H7 (cell line): ENCODE measurements around the genes GOLM1 and GAS1.

DNA sequence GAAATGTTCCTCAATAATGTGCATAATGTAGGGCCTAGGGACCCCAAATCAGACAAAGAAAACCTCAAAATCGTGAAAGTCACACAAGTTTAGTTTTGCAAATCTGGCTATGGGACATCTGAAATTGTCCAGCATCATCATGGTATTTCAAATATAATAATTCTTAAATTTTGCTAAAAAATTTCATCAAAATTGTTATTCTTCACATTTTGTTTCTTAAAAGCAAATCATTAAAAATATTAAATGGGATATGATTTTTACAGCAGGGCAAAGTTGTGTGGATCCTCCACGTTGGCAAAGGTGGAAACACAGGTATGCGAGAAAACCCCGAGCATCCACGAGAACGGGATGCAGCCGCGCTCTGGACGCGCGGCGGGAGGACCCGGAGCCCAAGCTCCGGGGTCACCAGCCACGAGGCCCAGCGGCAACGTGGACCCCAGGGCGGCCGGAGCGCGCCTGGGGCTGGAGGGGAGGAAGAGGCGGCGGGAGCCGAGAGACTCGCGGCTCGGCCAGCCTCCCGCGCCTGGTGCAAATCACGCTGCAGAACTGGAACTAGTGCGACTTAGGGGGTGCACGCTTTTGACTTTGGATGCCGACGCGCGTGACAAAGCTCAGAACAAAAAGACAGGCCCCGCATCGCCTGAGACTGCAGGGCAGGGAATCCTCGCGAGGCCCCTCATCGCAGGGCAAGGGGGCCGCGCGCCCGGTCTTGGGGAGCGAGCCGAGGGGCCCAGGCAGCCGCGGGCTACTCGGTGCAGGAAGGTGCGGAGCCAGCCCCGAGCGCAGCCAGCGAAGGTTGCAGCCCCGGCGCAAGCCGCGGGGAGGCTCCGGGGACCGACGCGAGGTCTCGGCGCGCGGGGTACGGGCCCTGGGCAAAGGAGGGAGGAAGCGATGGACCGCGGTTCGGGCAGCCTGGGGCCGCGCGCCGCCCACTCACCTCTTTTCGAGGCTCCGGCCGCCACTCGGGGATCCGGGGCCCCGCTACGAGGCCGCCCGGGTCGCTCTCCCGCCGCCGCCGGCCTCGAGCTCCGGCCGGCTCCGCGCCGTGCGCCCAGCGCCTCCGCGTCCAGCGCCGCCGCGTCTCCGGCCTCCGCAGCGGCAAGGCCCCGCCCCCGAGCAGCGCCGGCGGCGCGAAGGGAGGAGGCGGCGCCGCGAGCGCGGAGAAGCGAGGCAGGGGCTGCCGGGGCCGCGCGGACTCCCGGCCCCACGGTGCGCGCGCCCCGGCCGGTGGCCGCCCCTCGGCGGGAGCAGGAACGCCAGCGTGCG is at the start of gene GOLM1:
GOLM1 (minus strand) TSS at position 1,085 of the 1,266 bp plus-strand sequence.
- RAMPAGE, long total RNA = no peak

DNA sequence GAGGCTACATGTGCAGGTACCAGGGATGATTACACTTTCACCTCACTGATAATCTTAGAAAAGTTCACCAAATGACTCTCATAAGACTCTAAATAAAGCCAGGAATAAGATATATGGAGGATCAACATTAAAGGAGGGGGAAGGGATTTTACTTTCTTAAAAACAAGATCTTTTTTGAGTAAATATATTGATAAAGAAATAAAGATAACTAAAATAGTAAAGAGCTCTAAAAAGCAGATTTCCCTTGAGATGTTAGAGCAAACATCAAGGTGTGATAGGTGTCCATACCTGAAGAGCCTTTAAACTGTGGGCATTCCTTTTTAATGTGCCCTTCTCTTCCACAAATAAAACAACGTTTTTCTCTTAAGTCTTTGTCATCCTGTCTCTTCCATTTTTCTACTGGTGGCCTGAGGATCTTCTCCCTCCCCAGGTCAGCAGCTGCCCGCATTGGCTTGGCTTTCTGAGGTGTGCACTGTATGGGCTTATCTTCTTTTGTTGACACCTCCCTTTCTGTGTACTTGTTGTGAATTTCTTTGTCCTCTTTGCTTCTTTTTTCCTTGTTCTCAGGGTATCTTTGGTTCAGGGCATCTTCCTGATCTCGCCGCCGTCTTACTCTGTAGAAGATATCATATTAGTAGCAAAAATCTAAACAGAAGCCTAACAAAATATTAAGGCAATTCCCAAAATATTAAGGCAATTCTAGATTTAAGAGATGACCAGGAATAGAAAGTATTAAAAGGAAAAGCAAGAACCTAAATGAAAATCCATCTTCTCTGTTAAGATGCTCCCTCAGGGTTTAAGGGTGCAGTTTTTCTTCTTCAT is 18.9 kb upstream of the ISCA1 start:
- RAMPAGE, long total RNA = no peak

DNA sequence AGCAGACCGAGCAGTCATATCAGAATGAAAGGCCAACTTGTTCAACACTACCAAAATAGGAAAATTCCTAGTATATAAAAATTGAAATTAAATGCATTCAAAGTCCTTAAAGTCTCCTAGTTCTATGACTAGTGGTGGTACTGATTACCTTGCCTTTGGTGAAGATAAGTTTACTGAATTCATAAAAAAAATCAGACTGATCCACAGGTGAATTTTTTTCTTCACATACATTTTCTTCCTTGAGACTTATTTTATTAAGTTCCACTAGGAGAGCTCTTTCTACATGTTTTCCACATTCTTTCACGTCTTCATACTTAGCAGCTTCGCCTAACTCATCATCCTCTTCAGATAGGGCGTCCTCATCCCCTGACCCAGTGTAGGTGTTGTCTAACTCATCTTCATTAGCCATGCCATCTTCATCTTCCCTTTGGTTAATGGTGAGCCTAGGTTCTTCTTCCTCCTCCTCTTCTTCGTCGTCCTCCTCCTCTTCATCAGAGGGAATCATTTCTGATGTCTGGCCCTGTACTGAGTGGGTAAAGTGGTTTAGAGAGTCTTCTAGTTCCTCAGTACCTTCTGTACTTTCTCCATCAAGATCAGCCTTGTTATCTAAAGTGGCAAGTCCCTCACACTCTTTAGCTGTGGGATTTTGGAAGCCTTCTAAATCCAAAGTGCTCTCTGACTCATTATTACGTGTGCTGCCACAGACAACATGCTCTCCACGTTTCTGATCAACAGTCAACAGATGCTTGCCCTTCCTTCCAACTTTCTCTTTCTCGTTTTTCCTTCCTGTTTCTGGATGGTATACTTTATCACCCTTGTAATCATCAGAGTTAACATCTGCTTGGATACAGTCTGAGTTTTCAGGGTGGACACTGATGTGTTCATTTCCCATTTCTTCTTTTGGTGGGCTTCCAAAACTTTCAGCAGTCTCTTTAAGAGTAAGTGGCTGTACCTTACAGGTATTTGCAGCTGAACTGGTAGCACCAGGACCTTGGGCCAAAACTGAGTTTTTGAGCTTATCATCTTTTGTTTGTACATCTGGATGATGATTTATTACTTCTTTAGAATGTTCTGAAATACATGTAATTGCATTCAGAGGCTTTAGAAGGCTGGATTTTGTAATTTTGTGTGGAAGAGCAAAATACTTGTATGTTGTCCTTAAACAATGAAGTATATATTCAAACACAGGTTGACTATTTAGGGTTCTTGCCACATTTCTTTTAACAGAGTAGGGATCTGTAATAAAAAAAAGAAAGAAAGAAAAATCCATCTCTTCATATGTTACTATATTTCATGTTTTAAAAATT is 31.0 kb downstream of the TUT7 start:
- RAMPAGE, long total RNA = no peak

GRCh38 chr9:86576199-86576883 is 222.1 kb upstream of the TUT7 start:
- RAMPAGE, long total RNA = no peak

DNA sequence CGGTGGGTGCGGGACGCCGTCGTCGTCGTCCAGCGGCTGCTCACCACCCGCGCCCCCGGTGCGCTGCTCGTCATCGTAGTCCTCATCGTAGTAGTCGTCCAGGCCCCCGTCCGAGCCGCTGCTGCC is 1.5 kb downstream of the GAS1 start:
- RAMPAGE, long total RNA = no peak

GRCh38 chr9:86946721-86947574 is at the start of gene GAS1:
Gene GAS1, minus strand, starts transcription at chr9:86947506.
- RAMPAGE, long total RNA = no peak

DNA sequence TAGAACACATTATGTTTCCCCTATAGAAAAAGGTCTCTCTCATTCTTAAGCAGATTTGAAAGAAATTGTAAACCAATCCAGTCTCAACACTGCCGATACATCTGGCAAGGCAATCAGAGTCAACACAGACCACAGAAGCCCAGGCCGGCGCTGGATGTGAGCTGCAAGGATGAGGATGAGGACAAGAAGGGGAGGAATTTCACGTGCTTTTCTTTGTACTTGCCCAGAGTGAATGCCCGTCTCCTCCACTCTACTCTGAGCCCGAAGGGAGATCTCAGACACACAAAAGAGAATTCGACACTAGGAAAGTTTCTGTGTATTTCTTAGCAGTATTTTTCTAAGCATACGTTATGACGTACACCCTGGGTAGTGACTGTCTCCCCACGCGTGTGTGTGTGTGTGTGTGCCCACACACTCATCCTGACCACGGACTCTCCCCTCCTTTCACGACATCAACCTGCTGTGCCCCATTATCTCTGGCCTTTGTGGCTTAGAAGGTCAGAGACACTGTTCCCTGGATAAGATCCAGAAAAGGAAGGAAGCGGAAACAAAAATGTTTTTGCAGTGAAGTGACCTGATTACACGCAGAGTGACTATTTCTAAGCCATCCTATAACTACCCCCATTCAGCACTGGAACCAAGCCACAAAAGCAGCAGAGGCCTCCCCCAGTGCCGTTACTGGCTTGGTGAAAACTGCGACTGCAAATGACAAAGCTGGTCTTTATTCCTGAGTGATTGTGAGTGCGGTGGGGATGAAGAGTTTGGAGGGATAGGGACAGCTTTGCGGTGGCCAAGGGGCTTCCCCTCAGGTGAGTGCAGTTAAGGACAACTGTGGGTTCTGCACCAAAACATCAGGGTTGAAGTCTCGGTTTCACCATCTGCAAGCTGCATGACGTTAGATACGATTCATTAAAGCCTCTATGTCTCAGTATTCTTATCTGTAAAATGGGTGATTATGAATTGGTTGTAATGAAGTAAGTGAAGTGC is 227.2 kb upstream of the DAPK1 start:
- RAMPAGE, long total RNA = no peak

- RAMPAGE, long total RNA = no peak
Measured at GRCh38 chr9:87373894-87374535, 123.7 kb upstream of the DAPK1 start.

GRCh38 chr9:87619363-87619871 is 106.5 kb upstream of the CTSL start:
- RAMPAGE, long total RNA = no peak

- RAMPAGE, long total RNA = no peak
Measured at GRCh38 chr9:87634821-87635603, 90.9 kb upstream of the CTSL start.

DNA sequence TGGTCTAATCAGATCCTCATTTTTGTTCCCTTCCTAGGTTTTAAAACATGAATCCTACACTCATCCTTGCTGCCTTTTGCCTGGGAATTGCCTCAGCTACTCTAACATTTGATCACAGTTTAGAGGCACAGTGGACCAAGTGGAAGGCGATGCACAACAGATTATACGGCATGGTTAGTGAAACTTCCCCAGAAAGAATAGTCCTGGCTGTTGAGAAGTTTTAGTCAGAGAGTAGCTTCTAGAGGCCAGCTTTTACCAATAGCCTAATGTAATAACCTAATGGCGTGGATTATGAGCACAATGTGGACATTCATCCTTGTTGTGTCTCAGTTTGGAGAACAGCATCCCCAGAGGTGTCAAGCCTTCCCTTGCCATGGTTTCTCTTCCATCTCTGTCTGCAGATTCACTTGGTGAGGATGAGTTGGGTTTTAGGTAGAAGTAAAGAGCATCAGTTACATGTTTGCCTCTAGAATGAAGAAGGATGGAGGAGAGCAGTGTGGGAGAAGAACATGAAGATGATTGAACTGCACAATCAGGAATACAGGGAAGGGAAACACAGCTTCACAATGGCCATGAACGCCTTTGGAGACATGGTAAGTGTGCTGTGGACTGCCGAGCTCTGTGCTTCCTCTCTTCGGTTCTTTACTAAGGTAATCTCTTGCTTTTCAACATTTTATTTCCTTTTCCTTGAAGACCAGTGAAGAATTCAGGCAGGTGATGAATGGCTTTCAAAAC is 1.8 kb downstream of the CTSL start:
- RAMPAGE, long total RNA = no peak

GRCh38 chr9:87886335-87886660 is 3.6 kb downstream of the SPATA31E1 start:
- RAMPAGE, long total RNA = no peak

GRCh38 chr9:87909564-87910173 is 27.0 kb downstream of the SPATA31E1 start:
- RAMPAGE, long total RNA = no peak

- RAMPAGE, long total RNA = no peak
Measured at GRCh38 chr9:88388528-88389447, 544 bp downstream of the SPIN1 start.

- RAMPAGE, long total RNA = no peak
Measured at GRCh38 chr9:88392508-88393110, 4.4 kb downstream of the SPIN1 start.

- RAMPAGE, long total RNA = no peak
Measured at GRCh38 chr9:88574955-88575268, 39.9 kb downstream of the NXNL2 start.

GRCh38 chr9:88705975-88706463 is 171.0 kb downstream of the NXNL2 start:
- RAMPAGE, long total RNA = no peak

DNA sequence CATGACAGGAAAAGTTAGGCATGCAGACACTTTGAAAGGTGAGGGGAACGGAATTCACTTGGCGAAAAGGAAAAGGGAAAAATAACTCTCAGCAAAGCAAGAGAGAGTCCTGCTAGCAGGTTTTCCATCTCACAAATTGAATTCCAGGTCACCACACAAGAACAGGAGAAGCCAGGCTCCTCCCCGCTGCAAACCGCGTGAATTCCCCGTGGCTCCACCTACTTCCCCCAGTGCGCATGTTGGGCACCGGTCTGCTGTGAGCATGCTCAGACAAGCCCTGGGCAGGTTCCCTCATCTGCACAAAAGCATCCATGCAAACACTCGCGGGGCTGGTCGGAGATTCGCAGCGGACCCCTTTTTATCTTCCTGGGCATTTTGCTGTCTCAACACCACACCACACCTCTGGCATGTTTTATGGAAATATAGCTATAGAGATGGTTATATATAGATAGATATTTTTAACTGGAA is 58.5 kb upstream of the S1PR3 start:
- RAMPAGE, long total RNA = no peak

- RAMPAGE, long total RNA = no peak
Measured at GRCh38 chr9:88953463-88954186, 37.6 kb upstream of the S1PR3 start.

- RAMPAGE, long total RNA = no peak
Measured at GRCh38 chr9:89036221-89036634, 45.0 kb downstream of the S1PR3 start.